LUHMES (cell line): ENCODE measurements around a stretch of chr13.

DNA sequence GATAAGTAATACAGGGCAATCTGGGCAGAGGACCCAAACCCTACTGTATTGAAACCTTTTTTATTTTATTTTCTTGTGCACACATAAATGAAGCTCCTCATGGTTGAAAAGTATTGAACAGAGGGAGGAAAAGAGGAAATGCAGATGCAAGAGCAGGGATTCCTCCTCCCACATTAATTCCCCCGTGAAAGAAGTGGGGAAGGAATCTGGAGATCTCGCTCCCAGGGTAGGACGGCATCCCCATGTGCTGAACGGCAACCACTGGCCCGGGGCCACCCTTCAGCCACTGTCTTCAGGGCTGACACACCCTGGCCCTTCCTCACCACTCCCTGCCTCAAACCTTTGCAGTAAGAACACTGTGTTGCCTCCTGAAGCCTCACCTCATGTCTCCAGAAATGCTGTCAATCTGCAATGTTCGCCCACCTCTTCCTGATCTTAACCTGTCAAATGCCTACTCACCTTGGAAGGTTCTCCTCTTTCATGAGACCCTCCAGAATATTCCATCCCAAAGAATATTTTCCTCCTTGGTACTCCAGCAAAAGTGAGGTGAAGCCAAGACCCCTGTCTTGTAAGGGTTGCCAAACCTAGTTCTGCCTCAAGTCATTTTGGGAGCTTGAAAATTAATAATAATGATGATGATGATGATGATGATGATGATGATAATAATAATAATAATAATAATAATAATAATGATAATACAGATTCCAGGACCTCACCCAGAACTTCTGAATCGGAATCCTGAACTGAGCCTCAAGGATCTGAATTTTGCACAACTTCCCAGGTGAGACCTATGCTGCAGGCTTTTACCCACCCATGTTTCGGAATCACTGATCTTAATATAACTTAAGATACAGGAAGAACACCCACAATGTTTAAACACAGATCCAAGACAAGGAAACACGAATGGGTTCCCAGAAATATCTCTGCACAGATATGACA, 11.1 kb upstream of the DOCK9 start:
- PRO-cap: no peak

DNA sequence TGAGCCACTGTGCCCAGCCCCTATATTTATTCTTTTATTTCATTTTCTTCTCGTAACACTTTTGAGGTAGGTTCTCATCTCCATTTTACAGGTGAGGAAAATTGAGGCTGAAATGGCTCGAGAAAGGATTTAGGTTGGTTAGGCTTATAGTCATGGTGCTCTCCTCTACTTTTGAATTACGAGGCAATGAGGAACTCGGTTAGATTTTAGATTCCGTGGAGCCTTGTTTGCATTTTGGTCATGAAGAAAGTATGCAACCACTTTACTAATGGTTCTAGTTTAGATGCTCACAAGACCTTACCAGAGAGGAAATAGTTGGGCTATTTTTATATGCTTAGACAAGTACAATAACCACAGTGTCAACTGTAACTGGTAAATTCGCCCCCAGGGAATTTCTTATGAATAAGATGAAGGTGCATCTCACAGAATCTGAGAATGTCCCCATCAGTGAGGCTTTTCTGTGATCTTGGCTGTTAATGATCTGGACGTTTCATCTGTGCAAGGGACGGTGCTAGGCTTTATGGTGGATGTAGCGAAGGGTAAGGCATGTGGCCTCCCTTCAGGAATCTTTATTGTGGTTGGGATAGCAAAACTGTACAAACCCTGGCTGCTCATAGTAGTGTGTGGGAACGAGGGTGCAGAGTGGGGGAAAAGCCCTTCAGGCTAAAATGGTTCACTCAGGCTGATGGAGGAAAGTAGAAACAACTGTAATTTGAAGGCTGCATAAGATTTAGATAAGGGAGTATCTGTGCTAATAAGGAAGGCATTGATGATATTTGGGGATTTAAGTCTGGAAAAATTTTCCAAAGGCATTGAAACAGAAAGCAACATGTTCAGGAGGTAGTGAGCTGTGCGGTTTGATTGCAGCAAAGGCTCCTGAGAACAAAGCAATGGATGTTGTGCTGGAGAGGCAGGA, 28.2 kb downstream of the UBAC2 start:
- PRO-cap: no peak

- PRO-cap: no peak
These were observed 1.7 kb downstream of the GPR18 start for GRCh38 chr13:99256344-99257101.

DNA sequence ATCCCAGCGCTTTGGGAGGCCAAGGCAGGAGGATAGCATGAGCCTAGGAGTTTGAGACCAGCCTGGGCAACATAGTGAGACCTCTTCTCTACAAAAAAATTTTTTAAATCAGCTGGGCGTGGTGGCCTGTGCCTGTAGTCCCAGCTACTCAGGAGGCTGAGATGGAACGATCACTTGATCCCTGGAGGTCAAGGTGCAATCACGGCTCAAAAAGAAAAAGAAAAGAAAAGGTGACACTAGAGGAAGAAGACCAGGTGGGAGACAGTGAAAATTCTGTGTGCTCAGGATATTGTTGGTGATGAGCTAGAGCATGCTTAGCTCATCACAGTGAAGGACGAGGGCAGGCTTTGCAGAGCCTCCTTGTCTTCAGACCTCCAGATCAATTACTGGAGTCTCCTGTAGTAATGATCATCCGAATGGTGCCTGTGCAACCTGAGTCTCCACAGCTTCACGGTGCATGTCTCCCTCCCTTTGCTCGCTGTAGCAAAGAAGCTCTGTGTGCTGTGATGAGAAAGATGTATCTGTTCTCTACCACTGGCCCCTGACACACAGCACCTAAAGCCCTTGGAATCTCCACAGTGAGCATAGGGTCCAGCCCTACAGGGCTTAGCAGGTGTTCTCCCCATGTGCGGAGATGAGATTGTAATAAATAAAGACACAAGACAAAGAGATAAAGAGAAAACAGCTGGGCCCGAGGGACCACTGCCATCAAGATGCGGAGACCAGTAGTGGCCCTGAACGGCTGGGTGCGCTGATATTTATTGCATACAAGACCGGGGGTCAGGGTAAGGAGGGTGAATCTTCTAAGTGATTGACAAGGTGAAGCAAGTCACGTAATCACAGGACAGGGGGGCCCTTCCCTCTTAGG, 41.8 kb upstream of the GPR183 start:
- PRO-cap: no peak

GRCh38 chr13:99432573-99433550, 68.4 kb upstream of the TM9SF2 start:
- PRO-cap: no peak

DNA sequence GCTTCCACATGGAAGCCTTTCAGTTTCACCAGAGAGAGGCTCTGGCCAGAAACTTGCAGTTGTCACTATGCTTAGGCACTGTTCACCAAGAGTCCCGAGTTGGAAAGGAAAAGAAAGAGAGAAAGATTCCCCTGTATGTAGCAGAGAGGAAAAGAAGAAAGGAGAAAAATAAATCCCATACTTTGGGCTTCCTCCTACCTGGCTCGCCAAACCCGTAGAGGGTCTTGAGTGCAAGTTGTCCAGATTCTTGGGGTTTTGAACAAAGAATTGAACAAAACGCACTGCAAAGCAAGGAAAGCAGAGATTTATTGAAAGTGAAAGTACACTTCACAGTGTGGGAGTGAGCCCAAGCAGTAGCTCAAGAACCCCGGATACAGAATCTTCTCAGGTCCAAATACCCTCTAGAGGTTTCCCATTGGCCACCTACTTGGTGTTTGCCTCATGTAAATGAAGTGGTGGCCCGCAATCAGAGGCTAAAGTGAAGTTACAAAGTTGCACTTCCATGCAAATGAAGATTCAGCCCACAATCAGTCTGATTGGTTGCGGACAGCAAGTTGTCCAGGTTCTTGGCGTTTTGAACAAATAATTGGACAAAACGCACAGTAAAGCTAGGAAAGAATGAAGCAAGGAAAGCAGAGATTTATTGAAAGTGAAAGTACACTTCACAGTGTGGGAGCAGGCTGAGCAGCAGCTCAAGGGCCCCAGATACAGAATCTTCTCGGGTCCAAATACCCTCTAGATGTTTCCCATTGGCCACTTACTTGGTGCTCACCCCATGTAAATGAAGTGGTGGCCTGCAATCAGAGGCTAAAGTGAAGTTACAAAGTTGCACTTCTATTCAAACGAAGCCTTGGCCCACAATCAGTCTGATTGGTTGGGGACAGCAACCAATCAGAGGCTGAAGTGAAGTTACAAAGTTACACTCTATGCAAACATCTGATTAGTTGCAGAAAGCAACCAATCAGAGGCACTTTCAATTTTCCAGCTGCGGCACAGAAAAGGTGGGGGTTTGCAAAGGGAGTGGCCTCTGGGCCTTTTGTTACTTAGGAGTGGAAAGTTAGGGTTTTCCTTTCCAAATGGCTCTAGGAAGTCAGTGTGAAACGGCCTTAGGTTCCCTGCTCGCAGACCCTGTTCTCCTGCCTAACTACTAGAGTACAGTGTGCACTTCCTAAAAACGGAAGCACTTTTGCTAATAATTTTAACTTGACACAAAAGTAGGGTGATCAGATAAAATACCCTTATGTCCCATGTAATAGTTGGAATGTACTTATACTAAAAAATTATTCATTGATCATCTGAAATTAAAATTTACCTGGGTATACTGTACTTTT, 4.9 kb upstream of the TM9SF2 start:
- PRO-cap: no peak

GRCh38 chr13:99525891-99526973, 25.0 kb downstream of the TM9SF2 start:
- PRO-cap: no peak

DNA sequence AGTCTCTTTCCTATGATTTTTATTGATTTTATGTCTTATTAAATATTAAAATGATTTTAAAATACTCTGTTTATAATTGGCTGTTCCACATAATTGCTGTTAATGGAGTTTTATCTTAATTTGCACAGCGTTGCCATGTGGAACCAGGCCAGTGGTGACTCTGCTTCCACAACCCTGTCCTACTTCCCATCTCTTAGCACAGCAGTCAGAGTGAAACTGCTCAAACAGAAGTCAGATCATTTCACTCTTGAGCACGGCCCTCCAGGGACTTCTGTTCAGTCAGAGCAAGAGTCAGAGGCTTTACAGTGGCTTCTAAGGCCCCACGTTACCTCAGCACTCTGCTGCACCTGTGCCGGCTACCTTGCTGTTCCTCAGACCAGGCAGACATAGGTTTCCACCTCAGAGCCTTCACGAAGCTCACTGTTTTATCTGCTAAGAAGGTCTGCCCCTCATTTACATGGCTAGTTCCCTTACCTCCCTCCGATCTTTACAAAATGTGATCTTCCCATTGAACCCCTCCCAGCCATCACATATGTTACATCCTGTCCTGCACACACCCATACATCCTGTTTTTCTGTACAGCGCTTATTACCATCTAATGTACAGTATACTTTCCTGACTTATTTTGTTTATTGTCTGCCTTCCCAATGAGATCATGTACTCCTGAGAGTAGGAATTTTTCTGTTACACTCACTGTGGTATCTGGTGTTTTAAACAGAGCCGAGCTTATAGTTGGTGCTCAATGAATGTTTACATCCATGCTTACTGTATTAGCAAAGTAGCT, 41.6 kb downstream of the TM9SF2 start:
- PRO-cap: no peak

GRCh38 chr13:99546744-99547203, 45.5 kb downstream of the TM9SF2 start:
- PRO-cap: no peak

- PRO-cap: no peak
These were observed 122.3 kb downstream of the CLYBL start for GRCh38 chr13:99728678-99729264.

GRCh38 chr13:99967667-99968978, 3.4 kb downstream of the ZIC5 start:
- PRO-cap: bidirectional peak, plus-strand start at chr13:99968247, minus-strand start at chr13:99968026; bidirectional peak, plus-strand start at chr13:99968363, minus-strand start at chr13:99968320; bidirectional peak, plus-strand start at chr13:99968527, minus-strand start at chr13:99968399

DNA sequence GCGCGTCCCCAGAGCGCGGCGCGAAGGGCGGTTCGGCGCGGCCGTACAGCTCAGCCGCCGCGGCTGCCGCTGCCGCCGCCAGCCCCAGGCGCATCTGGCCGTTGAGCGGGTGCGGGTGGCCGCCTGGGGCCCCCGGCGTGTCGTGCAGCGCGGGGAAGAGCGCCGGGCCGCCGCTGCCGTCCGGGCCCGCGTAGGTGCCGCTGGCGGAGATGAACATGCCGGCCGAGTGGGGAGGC, 907 bp downstream of the ZIC5 start:
- PRO-cap: unidirectional peak, minus-strand start at position 97 of the sequence

GRCh38 chr13:99984410-99985277, 3.1 kb downstream of the ZIC2 start:
- PRO-cap: no peak

- PRO-cap: bidirectional peak, plus-strand start at chr13:99989155, minus-strand start at chr13:99989051; bidirectional peak, plus-strand start at chr13:99989740, minus-strand start at chr13:99989715
These were observed 7.6 kb downstream of the ZIC2 start for GRCh38 chr13:99988803-99990055.

DNA sequence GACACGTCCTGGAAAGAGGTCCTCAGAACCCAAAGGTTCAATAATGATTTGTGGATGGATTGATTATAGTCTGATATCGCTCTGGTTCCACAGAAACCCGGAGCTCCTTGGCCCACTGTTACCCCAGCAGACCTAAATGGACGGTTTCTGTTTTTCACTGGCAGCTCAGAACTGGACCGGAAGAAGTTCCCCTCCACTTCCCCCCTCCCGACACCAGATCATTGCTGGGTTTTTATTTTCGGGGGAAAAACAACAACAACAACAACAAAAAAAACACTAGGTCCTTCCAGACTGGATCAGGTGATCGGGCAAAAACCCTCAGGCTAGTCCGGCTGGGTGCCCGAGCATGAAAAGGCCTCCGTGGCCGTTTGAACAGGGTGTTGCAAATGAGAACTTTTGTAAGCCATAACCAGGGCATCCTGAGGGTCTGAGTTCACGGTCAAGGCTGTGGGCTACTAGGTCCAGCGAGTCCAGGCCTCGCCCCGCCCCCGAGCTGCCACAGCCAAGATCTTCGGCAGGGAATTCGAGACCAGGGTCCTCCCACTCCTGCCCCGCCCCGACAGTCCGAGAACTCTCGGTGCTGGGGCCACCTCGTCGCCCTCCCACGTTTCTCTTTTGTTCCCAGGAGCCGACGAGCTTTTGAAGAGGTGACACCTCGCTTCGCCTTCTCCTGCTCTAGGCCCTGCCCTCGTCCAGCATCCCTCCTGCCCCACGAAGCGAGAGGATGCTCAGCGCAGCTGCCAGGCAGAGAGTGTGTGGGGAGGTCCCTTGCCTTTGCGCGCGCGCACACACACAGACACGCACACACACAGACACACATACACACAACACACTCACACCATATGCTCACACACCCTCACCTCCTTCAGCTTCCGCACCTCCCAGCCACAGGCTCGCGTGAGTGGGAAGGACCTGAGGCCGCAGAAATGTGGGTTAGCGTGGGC, 8.7 kb downstream of the ZIC2 start:
- PRO-cap: bidirectional peak, plus-strand start at position 623 of the sequence, minus-strand start at position 430 of the sequence

GRCh38 chr13:100389565-100389979, 199.0 kb downstream of the GGACT start:
- PRO-cap: bidirectional peak, plus-strand start at chr13:100389889, minus-strand start at chr13:100389747

DNA sequence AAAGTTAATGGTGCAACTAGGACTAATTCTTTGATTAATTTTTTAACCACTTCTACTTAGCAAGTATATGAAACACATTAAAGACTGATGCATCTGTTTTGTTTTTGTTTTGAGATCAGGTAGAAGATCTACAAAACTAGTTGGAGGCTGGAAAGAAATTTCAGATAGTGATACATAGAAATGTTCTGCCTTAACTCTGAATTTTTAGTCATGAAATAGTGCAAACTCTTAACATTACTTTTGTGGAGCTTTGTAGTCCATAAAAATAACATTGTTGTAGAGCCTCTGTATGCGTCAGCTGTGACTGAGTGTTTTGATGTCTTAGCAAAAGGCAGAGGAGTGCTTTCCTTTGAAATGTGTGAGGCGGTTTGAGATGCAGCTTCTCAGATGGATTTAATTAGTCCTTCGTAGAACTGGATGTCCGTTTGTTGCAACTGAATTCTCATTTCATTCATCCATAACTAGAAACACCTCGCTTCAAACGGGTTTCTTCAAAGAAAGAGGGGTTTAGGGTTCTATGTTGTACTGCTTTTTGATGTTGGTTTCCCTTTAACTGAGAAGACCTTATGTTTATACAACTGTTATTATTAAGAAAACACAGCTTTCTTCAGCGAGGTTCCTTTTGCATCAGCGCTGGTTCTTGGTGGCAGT, 194.7 kb downstream of the GGACT start:
- PRO-cap: no peak

- PRO-cap: no peak
These were observed 58.8 kb downstream of the GGACT start for GRCh38 chr13:100529726-100530341.

DNA sequence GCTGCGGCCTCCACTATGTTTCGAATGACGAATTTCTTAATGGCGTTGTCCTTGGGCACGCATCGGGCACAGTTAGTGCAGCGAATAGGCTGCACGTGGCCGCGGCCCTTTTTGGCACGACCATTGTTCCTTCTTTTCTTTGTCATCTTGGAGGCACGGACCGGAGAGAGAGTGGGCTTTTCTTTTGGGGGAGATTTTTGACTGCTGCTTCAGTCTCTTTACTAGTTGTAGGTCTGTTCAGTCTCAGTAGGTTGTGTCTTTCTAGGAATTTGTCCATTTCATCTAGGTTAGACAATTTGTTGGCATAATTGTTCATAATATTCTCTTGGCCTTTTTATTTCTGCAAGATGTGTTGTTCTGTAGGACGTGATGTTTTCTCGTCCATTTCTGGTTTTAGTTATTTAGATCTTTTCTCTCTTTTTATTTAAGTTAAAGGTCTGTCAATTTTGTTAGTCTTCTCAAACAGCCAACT, 48.5 kb downstream of the GGACT start:
- PRO-cap: no peak

GRCh38 chr13:101626780-101627675, 174.6 kb downstream of the ITGBL1 start:
- PRO-cap: no peak